ENCODE measurements around a stretch of chr3.

GRCh38 chr3:212452-212942, 15.9 kb downstream of the CHL1 start:
- PRO-cap: no peak
- RAMPAGE, long total RNA, 4 experiments: no peak in any of the 4 experiments

DNA sequence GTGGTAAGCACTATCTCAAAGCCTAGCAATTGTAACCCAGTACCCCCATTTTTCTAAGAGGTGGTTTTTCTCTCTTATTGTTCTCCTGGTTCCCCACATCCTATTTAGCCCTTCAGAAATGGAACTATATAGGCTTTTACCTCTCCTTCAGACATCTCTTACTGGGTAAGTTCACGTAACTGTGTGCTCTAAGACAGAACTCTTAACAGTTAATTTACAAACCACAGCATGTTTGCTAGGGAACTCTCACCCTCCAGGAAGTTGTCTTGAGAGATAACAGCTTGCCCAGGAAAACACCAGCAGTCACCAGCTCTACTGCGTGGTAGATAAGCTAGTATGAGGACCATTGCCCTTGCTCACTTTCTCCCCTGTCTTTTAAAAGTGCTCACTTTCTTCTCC, 12.4 kb upstream of the CRBN start:
- PRO-cap: no peak
- RAMPAGE, long total RNA, 4 experiments: no peak in any of the 4 experiments

- PRO-cap: no peak
- RAMPAGE, long total RNA, 4 experiments: no peak in any of the 4 experiments
These were observed 733 bp upstream of the LRRN1 start for GRCh38 chr3:3798365-3799030.

GRCh38 chr3:4355223-4356097, 52.3 kb downstream of the SETMAR start:
- PRO-cap: no peak
- RAMPAGE, long total RNA, 4 experiments: no peak in any of the 4 experiments

GRCh38 chr3:4494303-4495374, 1.5 kb downstream of the ITPR1 start:
- PRO-cap: no peak
- RAMPAGE, long total RNA, 4 experiments: no peak in any of the 4 experiments

- PRO-cap: no peak
- RAMPAGE, long total RNA, 4 experiments: no peak in any of the 4 experiments
These were observed 2.1 kb downstream of the ITPR1 start for GRCh38 chr3:4495375-4495583.

DNA sequence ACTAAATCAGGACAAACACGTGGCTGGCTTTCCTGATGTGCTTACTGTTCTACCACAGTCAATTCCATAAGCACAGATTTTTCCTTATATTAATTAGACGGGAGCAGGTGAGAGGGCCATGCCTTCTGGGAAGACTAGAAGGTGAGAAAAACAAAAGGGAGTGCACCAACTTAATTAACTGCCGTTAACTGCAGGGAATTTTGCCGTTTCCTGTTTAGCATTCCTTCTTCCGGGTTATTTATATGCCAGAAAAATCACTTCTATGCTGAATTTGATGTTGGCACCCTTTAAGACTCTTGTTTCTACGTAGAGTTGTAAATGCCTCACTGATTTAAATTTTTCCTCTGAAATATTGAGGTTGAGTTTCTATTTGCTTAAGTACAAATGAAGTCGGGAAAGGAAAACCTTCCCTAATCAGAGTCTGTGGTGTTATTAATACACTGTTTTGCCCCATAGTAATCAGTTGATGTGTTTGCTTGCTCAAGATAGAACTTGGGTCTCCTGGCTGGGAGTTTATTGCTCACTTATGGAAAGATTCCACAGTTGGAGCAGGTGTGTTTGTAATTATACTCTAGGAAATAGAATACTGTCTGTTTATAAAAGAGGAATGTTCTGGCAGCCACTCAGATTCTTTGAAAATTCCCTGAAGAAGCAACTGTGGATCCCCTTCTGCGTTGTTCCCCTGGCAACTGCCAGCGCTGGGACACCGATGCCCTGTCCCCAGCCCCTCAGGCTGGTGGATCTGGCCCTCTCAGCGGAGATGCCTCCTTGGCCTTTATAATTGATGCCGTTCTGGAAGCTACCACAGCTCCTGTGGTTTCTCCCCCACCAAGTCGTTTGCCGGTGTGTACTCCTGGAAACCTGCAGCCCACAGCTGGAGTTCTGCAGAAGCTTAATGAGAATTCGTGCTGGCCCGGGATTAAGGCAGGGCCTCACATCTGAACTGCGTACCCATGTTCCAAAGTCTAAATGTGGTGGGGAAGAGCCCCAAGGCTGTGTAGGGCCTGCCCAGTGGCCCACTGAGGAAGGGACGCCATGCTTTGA, 225.8 kb downstream of the ITPR1 start:
- PRO-cap: no peak
- RAMPAGE, long total RNA, 4 experiments: no peak in any of the 4 experiments

- PRO-cap: no peak
- RAMPAGE, long total RNA, 4 experiments: no peak in any of the 4 experiments
These were observed 228.4 kb downstream of the ITPR1 start for GRCh38 chr3:4721415-4722015.

DNA sequence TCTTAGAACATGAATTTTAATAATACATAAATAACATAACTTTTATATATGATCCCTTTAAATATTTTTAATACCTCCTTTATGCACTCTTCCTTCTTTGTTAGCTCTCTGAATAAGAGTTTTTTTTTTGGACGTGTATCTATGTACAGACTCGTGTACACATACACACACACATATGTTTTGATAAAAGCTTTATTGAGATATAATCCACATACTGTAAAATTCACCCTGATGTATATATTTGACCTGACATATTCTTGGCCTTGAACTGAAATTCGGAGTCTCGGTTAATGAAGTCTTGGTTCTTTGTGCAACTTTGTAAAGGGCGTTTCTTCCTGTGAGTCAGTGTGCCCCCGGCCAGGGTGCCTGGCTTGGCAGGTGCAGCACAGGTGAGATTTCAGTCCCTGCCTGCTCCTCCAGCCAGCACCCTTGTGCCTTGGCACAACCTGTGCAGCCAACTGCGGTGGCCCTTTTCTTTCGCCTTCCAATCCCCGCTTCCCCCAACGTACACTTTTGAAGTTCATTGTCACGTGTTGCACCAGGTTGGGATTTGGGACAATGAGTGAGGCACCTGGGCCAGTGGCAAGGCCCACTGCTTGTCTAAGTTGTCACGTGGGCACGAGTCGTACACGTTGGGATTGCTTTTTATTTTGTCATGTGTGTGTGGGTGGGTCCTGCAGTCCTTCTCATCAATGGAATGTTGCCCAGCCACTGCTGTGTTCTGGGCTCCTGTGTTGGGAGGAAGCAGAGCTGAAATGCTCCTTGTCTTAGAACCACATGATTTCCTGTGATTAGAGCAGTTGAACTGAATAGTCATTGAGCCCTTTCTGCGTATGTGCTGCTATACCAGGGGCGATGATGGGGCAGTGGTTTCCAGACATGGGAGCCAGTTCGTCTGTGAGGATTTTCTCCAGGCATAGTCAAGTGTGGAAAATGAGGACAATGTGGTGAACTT, 242.9 kb upstream of the BHLHE40 start:
- PRO-cap: no peak
- RAMPAGE, long total RNA, 4 experiments: no peak in any of the 4 experiments

GRCh38 chr3:4742279-4742698, 236.9 kb upstream of the BHLHE40 start:
- PRO-cap: no peak
- RAMPAGE, long total RNA, 4 experiments: no peak in any of the 4 experiments

- PRO-cap: no peak
- RAMPAGE, long total RNA, 4 experiments: no peak in any of the 4 experiments
These were observed 219.4 kb upstream of the BHLHE40 start for GRCh38 chr3:4759604-4760459.

DNA sequence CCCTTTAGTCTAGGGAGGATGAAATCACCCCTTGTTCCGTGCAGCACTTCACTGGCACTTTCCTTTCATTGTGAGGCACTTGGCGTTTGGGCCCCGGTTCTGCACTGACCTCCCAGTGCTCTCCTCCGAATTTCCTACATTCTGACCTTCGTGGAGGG, 152.7 kb upstream of the BHLHE40 start:
- PRO-cap: unidirectional peak, plus-strand start at position 78 of the sequence
- RAMPAGE, long total RNA, 4 experiments: no peak in any of the 4 experiments

DNA sequence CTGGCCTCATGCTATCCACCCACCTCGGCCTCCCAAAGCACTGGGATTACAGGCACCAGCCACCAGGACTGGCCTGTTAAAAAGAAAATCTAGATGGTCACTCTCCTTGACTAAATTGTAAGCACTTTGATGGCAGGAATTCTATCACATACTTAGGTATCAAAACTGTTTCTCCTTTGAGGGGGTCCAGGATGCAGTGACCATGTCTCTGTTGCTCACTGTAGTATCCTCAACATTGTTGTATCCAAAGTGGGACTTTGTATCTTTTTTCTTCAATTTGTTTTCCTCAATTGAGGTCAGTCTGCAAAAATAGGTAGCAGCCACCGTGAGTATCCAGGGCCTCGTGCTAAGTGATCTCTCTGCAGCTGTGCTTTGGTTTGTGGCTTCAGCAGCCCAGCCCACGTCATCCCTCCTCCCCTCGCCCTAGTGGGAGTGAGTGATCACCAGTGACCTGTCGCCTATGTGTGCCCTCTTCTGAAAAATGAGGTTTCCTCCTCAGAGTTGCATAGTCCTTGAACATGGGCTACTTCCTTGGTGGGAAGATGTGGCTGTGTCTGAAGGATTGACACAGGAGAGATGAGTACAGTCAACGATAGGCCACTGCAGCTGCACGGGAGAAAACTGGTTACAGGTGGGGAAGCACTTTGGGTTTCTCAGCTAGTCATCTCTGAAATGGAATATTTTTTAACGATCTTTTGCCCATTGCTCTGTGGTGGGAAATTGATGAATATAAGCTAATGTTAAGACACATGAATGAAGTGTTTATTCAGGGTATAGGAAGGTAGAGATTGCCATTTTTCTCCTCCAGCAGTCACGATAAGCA, 144.9 kb upstream of the BHLHE40 start:
- PRO-cap: no peak
- RAMPAGE, long total RNA, 4 experiments: no peak in any of the 4 experiments

- PRO-cap: no peak
- RAMPAGE, long total RNA, 4 experiments: no peak in any of the 4 experiments
These were observed 132.6 kb upstream of the BHLHE40 start for GRCh38 chr3:4846430-4847264.

- PRO-cap: no peak
- RAMPAGE, long total RNA, 4 experiments: no peak in any of the 4 experiments
These were observed 128.8 kb upstream of the BHLHE40 start for GRCh38 chr3:4849969-4851380.

DNA sequence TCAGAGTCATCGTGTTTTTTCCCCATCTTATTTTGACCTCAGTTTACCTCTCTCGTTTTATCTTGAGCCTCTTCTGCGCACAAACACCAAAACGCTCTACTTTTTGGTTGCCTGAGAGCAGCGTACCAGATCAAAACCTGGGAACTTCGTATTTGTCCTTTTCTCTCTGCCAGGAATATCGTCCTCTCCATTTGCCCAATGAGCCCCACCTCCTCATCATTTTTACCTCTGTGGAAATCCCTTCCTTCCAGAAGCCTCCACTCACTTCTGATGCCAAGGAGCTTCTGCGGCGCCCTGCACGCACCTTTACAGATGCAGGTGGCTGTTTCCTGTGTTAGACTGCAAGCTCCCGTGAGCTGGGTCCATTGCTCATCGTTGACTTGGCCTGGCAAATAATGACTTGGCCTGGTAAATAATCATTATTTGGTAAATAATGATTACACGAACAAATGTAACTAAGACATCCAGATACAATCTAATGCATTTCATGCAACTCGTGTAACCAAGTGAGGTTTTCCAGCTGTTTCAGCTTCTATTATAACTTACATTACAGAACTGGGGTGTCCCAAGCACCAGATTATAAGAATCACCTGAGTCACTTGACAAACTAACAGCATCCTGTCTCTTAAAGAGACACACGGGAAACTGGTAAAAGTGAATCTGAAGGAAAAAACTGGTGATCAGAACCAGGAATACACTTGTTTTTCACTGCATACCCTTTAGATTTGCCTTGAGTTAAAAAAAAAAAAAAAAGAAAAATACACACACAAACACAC, 92.1 kb upstream of the BHLHE40 start:
- PRO-cap: no peak
- RAMPAGE, long total RNA, 4 experiments: no peak in any of the 4 experiments

DNA sequence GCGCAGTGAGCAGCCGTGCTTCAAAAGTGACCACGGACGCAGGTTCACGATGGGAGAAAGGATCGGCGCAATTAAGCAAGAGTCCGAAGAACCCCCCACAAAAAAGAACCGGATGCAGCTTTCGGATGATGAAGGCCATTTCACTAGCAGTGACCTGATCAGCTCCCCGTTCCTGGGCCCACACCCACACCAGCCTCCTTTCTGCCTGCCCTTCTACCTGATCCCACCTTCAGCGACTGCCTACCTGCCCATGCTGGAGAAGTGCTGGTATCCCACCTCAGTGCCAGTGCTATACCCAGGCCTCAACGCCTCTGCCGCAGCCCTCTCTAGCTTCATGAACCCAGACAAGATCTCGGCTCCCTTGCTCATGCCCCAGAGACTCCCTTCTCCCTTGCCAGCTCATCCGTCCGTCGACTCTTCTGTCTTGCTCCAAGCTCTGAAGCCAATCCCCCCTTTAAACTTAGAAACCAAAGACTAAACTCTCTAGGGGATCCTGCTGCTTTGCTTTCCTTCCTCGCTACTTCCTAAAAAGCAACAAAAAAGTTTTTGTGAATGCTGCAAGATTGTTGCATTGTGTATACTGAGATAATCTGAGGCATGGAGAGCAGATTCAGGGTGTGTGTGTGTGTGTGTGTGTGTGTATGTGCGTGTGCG, 4.1 kb downstream of the BHLHE40 start:
- PRO-cap: no peak
- RAMPAGE, long total RNA, 4 experiments: no peak in any of the 4 experiments

- PRO-cap: no peak
- RAMPAGE, long total RNA, 4 experiments: no peak in any of the 4 experiments
These were observed 40.2 kb upstream of the ARL8B start for GRCh38 chr3:5081907-5082287.

DNA sequence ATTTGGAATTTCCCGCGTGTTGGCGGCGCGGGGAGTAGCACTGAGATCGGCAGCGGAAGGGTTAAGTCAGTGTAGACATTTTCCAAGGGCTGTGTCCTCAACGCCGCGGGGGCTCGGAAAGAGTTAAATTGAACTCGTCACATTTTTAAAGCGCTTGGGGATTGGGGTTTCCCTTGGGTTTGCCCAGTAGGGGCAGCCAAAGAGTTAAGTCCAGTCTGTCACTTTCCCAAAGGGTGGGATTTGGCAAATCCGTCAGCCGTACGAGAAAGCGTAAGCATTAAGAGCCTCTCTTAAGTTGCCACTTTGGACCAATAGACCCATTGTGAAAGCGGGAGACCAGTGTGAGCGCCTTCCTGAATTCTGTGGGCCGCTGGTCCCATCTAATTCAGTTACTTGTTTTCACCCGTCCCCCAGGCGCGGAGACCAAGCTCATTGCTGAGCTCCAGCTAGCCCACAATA, 677 bp downstream of the ARL8B start:
- PRO-cap: unidirectional peak, plus-strand start at position 320 of the sequence
- RAMPAGE, long total RNA, 4 experiments: no peak in any of the 4 experiments

DNA sequence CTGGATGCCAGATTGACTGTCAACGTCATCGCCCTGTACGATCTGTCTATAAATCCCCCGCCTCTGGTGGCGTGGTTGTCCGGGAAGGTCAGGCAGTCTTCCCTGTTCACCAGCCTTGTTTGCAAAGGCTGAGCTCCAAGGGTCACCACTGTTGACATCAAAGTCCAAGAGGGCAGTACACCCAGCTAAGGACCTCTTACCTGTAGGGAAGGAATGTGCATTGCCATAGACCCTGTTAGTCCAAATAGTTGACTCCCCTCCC, 1.4 kb downstream of the EDEM1 start:
- PRO-cap: no peak
- RAMPAGE, long total RNA, 4 experiments: no peak in any of the 4 experiments